ENCODE measurements around the genes TLX2, DQX1 and HTRA2.

GRCh38 chr2:72153678-72153958 is 6.0 kb upstream of the CYP26B1 start:
- RRBS, 2 experiments: no CpG with 5 or more reads among the region's 6 CpGs

GRCh38 chr2:72303766-72304554 is 156.3 kb upstream of the CYP26B1 start:
- RRBS, 2 experiments: no CpG with 5 or more reads among the region's 3 CpGs

- RRBS, 2 experiments: no CpG with 5 or more reads among the region's 2 CpGs
Observed at GRCh38 chr2:72693184-72693440, 132.7 kb downstream of the EXOC6B start.

- RRBS, 2 experiments: 1 to 2% methylated on average over 16 of the region's 51 CpGs
Observed at GRCh38 chr2:72887483-72888184, 426 bp downstream of the SPR start.

- RRBS, 2 experiments: no CpG with 5 or more reads among the region's 9 CpGs
Observed at GRCh38 chr2:72985761-72986267, 68.5 kb downstream of the EMX1 start.

GRCh38 chr2:72989700-72990146 is 72.4 kb downstream of the EMX1 start:
- RRBS, 2 experiments: no CpG with 5 or more reads among the region's 11 CpGs

- RRBS, 2 experiments: under 1 to 2% methylated on average over 43 to 53 of the region's 106 CpGs
Observed at GRCh38 chr2:73070375-73071407, 821 bp downstream of the SFXN5 start.

- RRBS, 2 experiments: no CpG with 5 or more reads among the region's 6 CpGs
Observed at GRCh38 chr2:73254889-73255693, 21.0 kb downstream of the CCT7 start.

GRCh38 chr2:73642618-73643203 is 489 bp upstream of the NAT8 start:
- RRBS, 2 experiments: no CpG with 5 or more reads among the region's 13 CpGs

DNA sequence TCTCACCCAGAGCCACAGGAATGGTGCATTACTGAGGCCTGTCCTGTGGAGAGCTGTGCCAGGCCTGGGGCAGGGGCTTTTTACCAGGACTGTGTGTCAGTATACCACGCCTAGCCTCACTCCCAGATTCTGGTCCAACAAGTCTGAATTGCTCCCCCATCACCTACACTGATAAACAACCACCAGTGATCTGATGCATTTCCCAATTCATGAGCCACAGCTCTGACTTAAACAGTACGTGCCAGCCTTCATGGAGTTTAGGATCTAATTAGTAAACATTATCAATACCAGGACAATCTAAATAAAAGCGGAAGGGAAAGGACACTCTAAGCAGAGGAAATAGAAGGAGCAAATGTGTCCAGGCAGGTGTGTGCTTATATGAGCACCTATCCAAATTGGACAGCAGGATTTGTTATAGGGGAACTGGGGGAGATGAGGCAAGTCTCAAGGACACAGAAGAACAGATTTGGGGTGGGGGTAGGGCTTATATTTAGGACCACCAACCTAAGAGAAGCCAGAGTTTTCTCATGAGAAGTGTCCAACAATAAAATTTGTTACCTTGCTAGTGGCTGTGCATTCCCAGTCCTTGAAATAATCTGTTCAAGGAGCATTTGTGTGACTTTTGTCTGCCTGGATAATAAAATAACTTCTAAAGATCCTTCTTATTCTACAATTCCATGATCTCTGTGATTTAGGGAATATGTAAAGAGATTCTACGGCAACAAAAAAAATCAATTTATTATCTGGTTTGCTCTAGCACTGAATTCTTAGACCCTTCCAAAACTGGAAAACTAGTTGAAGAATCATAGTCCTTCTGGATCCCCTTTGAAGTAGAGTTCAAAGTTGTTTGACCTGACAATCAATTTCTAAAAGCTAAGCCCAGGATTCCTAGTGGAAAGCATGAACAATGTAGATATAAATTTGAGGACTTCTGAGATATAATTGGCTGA is 8.6 kb upstream of the DGUOK start:
- RRBS, 2 experiments: no CpG with 5 or more reads among the region's 4 CpGs

DNA sequence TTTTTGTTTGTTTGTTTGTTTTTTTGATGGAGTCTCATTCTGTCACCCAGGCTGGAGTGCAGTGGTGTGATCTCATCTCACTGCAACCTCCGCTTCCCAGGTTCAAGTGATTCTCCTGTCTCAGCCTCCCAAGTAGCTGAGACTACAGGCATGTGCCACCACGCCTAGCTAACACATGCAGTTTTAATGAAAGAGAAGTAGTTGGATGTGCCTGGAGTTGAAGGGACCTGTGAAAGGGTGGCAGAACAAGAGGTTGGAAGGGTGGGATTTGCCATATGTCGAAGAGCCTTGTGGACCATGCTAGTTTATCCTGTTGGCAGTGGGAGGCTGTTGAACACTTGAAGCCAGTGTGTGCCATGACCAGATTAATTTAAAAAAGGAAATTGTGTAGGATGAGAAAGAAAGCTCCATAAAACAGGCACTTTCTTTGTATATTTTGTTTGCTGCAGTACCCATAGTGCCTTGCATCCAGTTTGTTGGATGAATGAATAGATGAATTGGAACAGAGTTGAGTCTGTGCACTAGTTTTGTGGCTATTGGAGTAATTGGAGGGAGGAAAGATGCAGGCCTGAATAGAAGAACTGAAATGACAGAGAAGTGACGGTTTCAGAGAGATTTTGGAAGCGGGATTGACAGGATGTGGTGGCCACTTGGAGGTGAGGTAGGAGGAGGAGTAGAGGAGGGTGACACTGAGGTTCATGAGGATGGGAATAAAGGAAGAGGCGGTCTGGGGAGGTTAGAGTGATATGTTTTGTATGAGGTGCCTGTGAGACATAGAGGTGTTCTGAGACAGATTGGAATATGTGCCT is 4.8 kb downstream of the DGUOK start:
- RRBS, 2 experiments: no CpG with 5 or more reads among the region's 6 CpGs

DNA sequence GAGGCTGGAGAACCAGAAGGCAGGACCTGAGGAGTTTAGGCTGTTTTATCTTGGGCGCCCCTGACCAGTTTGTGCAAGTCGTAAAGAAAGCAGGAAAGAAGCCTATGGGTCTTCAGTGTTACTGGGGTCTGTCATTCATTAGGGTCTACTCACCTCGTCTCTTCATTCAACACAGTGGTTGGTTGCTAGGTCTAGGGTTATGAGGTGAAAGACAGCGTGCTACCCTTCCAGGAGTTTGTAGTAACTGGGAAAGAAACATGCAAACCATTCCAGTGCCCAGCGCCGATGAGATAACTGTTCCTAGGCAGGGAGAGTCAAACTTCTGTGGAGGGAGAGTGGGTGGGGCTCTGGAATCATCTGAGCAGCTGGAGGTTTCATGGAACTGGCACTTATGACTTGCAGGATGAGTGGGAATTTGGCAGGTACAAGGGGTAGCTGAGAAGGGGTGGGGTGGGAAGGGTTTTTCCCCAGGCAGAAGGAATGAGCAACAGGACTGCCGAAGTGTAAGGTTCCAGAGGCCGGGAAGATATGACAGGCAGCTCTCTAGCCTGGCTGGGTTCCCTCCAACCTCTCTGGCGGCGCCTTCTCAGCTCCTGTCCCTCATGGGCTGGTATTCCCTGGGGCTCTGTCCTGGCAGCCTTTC is 2.7 kb upstream of the TET3 start:
- RRBS, 2 experiments: no CpG with 5 or more reads among the region's 10 CpGs

- RRBS, 2 experiments: no CpG with 5 or more reads among the region's 2 CpGs
Observed at GRCh38 chr2:74156254-74156624, 8.5 kb upstream of the BOLA3 start.

DNA sequence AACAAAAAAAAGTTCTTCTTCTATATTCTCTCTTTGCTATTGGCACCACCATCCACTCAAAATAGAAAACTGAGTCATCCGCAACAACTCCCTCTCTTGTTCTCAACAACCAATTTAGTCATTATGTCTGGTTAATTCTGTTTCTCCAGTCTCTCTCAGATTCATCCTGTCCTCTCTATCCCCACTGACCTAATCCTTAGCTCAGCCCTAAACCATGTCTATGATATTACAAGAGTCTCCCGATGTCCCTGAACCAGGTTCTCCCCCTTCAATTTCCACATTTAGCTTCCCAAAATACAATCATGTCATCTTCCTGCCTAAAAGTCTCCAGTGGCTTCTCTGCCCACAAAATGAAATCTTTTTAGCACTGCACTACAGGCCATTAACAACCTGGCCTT is 7.4 kb upstream of the DCTN1 start:
- RRBS, 2 experiments: no CpG with 5 or more reads among the region's 2 CpGs

DNA sequence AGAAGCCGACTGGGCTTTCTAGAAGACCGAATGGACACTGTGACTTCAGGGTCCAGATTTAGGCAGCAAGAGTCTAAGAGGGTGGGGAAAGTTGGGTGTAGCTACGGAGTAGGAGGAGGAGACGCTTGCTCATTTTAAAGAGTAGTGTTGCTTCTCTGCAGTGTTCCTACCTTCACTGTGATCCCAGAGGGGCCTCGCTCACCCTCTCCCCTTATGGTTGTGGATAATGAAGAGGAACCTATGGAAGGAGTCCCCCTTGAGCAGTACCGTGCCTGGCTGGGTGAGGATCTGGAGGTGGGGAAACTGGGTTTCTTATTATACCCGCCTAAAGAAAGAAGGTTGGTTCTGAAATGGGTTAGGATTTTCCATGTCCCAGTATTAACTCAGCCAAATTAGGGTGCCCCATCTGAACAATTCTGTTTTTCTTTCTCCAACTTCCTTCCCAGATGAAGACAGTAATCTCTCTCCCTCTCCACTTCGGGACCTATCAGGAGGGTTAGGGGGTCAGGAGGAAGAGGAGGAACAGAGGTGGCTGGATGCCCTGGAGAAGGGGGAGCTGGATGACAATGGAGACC is 857 bp downstream of the INO80B start:
- RRBS, 2 experiments: no CpG with 5 or more reads among the region's 8 CpGs

DNA sequence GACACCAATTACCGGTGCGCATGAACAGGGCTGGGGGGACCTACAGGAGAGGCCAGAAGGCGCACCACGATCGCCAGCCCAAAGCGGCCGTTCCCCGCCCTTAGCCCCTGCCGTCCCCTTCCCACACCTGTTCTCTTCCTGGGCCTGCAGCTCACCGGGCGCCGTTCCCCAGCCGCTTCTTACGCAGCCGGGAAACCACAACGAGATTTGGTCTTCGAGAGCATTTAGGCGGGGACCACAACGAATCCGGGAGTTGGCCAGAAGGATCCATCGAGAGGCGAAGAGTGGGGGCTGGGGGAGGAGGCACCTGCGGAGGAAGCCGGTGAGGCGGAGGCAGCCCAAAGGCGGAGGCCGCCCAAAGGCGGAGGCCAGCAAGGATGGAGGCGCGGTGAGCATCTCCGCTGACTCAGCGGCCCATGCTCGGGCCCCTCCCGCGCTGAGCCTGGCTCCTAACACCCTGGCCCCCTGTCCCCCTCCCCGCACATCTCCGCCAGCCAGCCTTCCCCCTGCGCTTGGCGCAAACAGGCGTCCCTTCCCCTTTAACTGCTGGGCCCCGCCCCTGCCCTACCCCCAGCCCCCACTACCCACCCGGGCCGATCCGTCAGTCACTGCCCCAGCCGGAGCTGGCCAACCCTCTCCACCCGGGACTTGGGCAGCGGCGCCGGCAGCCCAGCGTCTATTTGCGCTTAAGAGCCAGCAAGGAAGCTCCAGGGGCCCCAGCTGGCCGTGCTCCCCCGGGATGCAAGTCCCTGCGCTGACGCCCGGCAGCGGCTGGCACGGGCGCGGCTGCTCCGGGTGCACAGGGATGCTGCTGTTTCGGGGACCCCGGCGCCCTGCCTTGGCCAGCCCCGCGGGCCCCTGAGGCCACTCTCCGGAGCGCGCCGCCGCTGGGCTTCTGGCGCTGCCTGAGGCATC is at the start of gene TLX2:
Gene TLX2 (plus strand): TSS at position 604 of the 915 bp plus-strand sequence.
- RRBS, 2 experiments: 2 to 3% methylated on average over 23 to 24 of the region's 72 CpGs

GRCh38 chr2:74525983-74526772 is at the start of gene DQX1:
Gene DQX1, minus strand, starts transcription at chr2:74526231.
- RRBS, 2 experiments: no CpG with 5 or more reads among the region's 10 CpGs

GRCh38 chr2:74529581-74530388 is at the start of gene HTRA2:
Gene HTRA2, plus strand, starts transcription at chr2:74529933.
- RRBS, 2 experiments: under 1 to 2% methylated on average over 24 of the region's 76 CpGs

GRCh38 chr2:74714975-74716171 is 61.3 kb downstream of the SEMA4F start:
- RRBS, 2 experiments: 1 to 2% methylated on average over 6 to 19 of the region's 64 CpGs